ENCODE data around the genes MC5R, ROCK1 and RBBP8.

DNA sequence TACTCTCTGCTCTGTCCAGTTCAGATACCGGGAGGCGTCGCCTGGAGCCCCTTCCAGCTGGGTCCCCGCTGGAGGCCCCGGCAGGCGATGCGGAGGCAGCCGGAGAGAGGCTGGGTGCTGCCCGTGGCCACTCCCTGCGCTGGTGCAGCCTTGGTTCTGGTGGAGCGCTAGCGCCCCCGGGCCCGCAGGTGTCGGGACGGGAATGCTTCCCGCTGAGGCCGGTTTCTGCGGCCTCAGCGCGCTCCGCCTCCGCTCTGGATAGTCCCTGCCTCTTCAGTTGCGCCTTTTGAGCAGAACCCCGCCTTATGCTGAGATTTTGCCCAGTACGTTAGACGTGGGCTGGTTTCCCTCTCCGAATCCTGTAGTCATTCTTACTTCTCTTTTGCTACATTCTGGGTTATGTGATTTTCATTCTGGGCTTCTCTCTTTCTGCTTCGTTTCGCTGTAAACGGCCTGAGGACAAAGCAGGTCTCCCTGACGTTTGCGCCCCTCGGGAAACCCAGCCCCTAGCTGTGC is 22.9 kb upstream of the MC5R start:
- PRO-cap, 2 experiments: no peak in any of the 2 experiments

GRCh38 chr18:13823862-13824448 is at the start of gene MC5R:
TSS of gene MC5R (plus strand) at chr18:13824149.
- PRO-cap, 2 experiments: no peak in any of the 2 experiments

- PRO-cap, 2 experiments: no peak in any of the 2 experiments
Observed at GRCh38 chr18:14945993-14946510, 198.1 kb downstream of the ANKRD30B start.

DNA sequence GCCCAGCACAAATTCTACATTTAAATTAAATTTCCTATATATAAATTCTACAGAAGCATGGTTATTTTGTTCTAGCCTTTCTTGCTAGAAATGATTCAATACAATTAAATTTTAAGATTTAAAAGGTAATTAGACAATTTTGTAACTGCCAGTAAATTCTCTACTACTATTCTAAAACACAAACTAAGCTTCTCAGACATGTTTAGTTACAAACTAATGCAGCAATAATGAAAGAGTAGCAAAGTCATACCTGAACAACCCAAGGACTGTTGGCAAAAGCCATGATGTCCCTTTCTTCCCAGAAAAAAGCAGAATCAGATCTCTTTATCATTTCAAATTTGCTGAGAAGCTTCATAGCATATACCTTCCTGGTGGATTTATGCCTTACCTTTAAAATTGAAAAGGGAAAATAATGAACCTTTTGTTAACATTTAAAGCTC is 62.8 kb downstream of the ROCK1 start:
- PRO-cap, 2 experiments: no peak in any of the 2 experiments

DNA sequence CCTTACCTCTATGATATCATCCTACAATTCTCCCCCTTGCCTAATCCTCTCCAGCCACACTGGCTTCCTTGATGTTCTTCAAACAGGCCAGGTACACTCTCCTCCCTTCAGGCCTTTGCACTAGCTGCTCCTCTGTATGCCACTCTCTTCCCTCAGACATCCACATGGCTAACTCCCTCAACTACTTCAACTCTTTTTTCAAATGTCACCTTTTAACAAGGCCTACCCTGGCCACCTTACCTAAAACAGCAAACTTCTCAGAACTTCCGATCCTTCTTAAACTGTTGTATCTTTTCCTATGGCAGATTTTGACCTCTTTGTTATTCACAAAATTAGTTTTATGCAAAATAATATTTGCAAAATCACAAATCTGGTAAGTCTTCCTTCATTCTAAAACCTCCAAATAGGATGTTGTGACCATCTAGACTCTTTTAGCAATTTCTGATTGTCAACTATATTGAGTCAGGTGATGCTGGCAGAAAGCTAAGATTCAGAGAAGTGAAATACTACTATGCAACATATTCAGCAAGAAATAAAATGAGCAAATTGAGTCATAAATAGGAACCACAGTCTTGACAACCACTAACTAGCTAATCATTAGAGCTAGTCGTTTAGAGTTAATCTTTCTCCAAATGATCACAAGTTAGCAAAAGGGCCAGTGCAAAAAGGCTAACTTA is 54.7 kb downstream of the ROCK1 start:
- PRO-cap, 2 experiments: no peak in any of the 2 experiments

- PRO-cap, 2 experiments: peak in 2 of 2 experiments; most common minus-strand start chr18:21111793 (in 1)
Observed at GRCh38 chr18:21111432-21111899, at the start of gene ROCK1. TSS of gene ROCK1 (minus strand) at chr18:21111813.

GRCh38 chr18:21449837-21450402 is 150.6 kb downstream of the ESCO1 start:
- PRO-cap, 2 experiments: no peak in any of the 2 experiments

GRCh38 chr18:21600017-21600136 is 627 bp downstream of the ESCO1 start:
- PRO-cap, 2 experiments: no peak in any of the 2 experiments

- PRO-cap, 2 experiments: no peak in any of the 2 experiments
Observed at GRCh38 chr18:21848981-21849482, 108.4 kb downstream of the MIB1 start.

DNA sequence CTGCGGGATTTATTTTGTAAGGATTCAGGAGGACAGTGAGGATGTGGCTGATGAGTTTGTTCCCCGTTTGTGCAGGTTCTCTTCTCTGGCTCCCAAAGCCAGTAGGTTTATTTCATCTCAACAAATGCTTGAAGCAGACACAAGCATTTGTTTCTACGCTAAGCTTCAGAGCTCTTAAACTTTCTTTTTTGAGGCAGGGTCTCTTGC is 161.6 kb downstream of the MIB1 start:
- PRO-cap, 2 experiments: no peak in any of the 2 experiments

DNA sequence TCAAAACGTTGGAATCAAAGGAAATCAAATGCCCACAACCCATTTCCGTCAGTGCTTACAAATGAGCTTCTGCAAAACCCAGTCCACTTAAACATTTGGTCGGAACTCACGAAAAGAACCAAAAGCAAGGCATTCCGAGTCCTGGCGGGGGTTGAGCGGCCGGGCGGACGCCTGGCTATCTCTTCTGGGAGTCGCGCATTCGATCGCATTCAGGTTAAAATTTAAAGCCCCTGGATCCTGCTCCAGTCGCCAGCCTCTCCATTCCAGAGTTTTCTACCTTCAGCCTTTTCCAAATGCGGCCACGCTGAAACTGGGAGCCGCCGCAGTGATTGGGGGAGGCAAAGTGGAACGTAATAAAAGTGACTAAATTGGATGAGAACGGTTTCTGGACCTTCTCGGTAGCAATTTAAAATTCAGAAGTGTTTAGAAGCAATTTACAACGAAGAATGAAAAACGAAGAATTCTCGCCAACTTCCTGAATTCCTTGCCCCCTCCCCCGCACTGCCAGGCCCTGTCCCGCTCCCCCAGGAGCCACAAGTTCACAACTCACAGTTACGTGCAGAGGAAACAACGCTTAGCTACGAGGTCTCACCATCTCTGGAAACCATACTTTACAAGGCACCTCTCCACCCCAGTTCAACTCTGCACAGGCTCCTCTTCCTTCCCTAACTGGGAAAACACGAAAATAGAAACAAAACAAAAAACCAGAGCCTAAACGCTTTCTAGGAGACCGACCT is 1.7 kb upstream of the GATA6 start:
- PRO-cap, 2 experiments: peak in 2 of 2 experiments; most common plus-strand start position 137 of the sequence (in 1); most common minus-strand start position 186 of the sequence (in 1)

DNA sequence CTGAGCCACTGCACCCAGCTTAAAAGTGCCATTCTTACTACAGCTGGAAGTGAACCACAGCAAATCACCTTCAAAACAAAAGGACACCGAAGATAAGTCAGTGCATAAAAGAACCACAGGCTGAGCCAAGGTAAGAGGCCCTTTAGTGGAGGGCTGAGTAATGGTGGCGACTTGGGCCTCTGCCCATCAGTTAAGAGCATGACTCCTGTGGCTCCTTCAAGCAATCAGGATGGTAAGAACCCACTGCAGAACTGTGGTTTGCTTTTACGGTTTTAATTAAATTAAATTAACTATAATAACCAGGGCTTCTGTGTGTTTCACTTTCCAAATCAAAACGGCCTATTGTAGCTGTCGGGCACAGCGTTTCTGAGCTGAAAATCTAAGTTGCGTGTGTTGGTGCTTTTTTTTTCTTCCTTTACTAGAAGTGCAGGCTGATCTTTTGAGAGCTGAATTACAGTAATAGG is 75.0 kb downstream of the CTAGE1 start:
- PRO-cap, 2 experiments: no peak in any of the 2 experiments

GRCh38 chr18:22427871-22428208 is 10.1 kb upstream of the CTAGE1 start:
- PRO-cap, 2 experiments: no peak in any of the 2 experiments

GRCh38 chr18:22488424-22489135 is 70.9 kb upstream of the CTAGE1 start:
- PRO-cap, 2 experiments: no peak in any of the 2 experiments

GRCh38 chr18:22517311-22517893 is 99.7 kb upstream of the CTAGE1 start:
- PRO-cap, 2 experiments: no peak in any of the 2 experiments

DNA sequence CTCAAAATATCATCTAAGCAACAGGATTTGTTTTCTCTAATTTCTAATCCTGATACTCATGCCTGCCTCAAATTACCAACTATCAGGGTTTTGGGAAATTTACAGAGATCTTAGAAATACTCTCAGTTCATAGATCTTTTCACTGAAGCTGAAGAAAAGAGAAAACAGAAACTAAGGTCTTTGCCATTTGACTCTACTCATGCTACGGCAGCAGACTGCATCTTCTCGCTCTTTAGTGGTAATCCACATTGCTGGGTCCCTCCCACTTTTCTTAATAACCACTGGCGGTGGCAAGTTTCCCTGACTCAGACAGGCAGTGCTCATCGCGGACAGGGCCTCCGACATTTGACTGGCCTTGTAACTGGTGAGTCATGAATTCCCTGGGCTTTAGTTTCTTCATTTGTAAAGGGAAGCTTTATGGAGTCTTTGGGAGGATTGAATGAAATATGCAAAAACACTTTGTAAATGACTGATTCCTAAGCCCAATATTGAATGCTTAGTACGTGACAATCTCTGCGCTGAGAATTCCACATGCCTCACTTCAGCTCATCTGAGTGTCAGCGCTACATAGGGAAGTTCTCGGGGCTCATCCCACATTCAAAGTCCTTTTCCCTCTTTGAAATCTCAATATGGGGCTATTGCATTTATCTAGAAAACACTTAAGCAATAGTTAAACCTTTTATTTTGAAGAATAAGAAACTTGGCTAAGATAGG is 238.1 kb upstream of the RBBP8 start:
- PRO-cap, 2 experiments: peak in 1 of 2 experiments; most common minus-strand start position 217 of the sequence (in 1)

GRCh38 chr18:22932845-22934180 is at the start of gene RBBP8:
TSS of gene RBBP8 (plus strand) at chr18:22933328.
- PRO-cap, 2 experiments: peak in 2 of 2 experiments; most common plus-strand start chr18:22933867 (in 2); most common minus-strand start chr18:22933287 (in 2)

GRCh38 chr18:23114880-23115288 is 20.4 kb upstream of the CABLES1 start:
- PRO-cap, 2 experiments: no peak in any of the 2 experiments

GRCh38 chr18:23357700-23358415 is 79.9 kb downstream of the TMEM241 start:
- PRO-cap, 2 experiments: no peak in any of the 2 experiments

- PRO-cap, 2 experiments: no peak in any of the 2 experiments
Observed at GRCh38 chr18:23370302-23370947, 67.3 kb downstream of the TMEM241 start.